Glomerular endothelial cell (primary cell): Measurements from ENCODE around the gene BTRC.

- RAMPAGE, long total RNA: no peak
Measured at GRCh38 chr10:101067349-101068319, 5.8 kb downstream of the KAZALD1 start.

DNA sequence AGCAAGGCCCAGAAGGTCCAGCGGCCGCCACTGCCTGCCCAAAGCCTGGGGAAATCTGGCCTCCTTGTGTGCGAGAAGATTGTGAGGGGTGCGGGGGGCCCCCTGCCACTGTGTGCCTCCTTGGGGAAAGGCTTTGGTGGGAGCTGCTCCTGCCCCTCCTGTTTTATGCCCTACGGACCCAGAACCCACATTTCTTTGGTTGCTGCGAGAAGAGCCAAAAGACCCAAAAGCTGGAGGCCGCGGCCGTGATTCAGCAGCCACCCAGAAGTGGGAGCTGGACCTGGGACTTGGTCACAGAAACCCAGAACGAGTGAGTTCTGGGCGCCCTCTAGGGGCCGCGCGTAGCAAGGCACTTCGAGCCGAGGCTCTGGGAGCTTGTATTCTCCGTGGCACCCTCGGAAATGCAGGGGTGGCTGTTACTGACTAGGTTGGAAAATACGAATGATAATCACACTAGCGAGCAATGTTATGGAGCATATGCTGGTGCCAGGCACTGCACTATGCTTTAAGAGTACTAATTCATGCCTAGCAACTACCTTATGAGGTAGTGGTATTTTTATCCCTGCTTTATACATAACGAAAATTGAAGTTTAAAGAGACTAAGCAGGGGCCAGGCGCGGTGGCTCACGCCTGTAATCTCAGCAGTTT is 11.1 kb downstream of the TLX1 start:
- RAMPAGE, long total RNA: no peak

DNA sequence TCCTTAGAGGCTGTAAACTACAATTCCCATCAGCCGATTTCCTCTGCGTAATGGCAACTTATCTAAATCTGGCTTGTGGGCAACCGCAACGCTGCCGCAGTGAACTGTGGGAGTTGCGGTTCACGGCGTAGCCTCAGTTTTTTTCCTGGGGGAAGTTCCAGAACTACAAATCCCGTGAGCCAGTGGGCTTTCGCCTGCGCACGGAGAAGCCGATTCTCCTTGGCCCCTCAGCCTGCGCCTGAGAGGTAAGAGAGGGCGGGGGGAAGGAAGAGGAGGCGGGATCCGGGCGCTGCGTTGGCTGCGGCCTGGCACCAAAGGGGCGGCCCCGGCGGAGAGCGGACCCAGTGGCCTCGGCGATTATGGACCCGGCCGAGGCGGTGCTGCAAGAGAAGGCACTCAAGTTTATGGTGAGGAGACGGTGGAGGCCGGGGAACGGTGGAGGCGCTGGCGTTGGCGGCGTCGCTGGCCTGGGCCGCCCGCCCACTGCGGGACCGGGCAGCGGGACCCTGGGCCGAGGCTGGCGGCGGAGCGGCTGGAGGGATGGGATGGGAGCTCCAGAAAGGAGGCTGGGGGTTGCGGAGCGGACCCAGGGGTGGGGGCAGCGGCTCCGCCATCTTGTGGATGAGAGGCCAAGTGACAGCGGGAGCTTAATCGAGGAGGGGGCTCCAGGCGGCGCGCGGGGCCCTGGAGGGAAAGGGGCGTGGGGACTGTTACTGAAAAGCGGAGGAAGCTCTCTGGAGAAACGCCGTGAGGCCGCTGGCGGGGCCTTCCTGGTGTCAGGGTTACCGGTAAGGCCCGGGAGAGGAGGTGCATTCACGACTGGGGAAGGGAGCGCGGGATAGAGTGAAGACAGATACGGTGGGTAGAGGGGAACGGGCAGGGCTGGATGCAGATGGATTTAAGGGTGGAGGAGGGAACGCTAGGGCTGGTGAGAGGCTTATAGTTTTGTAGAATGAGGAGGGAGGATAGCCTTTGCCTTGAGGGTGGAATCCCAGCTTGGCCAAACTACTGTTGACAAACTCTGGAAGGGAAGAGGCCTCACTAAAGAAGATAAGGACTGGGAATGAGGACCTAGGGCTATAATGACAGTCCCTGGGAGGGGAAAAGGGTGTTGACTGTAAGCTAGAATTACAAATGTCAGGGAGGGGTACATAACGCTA is at the start of gene BTRC:
Gene BTRC (plus strand): TSS at position 344 of the 1,160 bp plus-strand sequence.
- RAMPAGE, long total RNA: no peak

- RAMPAGE, long total RNA: no peak
Measured at GRCh38 chr10:101694146-101694710, 742 bp downstream of the FBXW4 start.

DNA sequence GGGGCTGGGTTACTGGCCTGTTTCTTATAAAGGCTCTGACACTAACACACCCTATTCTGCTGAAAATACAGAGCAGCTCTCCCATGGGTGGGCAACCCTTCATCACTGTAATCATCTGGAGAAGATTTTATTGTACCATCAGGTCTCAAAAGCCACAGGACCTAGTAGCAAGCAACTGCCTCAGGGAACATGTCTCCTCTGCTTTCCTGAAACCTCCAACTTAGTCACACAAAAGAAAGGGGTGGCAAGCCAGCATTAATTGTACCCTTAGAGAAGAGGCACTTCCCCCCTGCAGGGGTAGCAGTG is 81.7 kb downstream of the ARMH3 start:
- RAMPAGE, long total RNA: no peak

DNA sequence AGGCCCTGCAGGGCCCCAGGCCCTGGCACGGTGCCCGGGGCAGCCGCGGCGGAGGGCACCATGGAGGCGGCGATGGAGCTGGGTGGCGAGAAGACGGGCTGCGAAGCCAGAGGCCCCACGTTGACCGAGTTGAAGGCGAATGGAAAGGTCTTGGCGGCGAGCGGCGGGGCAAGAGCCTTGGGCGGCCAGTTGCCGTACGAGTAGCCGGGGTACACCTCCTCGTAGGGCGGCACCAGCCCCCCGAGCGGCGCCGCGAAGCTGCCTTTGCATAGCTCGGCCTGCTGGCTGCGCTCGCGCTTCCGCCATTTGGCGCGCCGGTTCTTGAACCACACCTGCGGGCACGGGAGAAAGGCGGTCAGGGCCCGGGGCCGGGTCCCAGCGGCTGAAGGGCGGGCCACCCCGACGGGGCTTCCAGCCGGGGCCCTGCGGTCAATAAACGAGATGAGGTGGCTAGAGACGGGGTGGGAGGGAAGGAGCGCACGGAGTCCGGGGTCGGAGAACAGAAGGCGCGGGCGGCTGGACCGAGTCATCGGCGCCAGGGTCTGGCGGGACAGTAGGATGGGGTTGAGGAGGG is 4.8 kb downstream of the ELOVL3 start:
- RAMPAGE, long total RNA: no peak

- RAMPAGE, long total RNA: no peak
Measured at GRCh38 chr10:102246135-102246465, 768 bp downstream of the GBF1 start.

DNA sequence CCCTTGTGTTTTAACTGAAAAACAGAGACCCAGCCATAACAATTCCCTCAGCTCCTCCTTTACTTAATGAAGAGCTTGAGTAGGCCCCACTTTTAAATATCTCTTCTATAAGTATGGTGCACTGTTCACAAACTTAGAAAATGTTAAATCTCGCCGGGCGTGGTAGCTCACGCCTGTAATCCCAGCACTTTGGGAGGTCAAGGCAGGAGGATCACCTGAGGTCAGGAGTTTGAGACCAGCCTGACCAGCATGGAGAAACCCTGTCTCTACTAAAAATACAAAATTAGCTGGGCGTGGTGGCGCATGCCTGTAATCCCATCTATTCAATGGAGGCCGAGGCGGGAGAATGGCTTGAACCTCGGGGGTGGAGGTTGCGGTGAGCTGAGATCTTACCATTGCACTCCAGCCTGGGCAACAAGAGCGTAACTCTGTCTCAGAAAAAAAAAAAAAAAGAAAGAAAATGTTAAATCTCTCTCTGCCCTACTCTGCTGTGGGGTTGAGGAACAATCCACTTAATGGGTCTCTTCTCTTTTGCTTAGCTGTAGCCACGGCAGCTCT is 66.6 kb downstream of the GBF1 start:
- RAMPAGE, long total RNA: no peak

DNA sequence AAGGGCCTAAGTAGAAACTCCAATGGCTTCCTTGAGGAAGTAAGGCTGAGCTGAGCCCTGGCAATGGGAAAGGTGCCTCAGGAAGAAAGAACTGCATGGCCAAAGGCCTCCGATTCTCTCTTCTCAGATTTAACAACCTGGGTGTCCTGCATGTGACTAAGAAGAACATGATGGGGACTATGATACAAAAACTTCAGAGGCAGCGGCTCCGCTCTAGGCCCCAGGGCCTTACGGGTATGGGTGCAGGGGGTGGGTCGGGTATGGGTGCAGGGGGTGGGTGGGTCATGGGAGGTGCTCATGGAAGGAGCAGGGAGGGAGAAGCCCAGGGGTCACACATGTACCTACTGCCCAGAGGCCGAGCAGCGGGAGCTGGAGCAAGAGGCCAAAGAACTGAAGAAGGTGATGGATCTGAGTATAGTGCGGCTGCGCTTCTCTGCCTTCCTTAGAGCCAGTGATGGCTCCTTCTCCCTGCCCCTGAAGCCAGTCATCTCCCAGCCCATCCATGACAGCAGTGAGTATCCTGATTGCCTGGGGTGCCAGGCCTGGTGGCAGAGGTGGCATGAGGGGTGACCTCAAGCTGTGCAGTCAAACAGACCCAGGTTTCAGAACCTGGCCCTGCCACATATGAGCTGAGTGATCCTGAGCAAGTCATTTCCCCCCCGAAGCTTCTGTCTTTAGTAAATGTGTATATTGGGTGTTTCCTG is 1.8 kb downstream of the NFKB2 start:
- RAMPAGE, long total RNA: no peak

GRCh38 chr10:102406824-102407266 is 11.3 kb downstream of the NFKB2 start:
- RAMPAGE, long total RNA: no peak

DNA sequence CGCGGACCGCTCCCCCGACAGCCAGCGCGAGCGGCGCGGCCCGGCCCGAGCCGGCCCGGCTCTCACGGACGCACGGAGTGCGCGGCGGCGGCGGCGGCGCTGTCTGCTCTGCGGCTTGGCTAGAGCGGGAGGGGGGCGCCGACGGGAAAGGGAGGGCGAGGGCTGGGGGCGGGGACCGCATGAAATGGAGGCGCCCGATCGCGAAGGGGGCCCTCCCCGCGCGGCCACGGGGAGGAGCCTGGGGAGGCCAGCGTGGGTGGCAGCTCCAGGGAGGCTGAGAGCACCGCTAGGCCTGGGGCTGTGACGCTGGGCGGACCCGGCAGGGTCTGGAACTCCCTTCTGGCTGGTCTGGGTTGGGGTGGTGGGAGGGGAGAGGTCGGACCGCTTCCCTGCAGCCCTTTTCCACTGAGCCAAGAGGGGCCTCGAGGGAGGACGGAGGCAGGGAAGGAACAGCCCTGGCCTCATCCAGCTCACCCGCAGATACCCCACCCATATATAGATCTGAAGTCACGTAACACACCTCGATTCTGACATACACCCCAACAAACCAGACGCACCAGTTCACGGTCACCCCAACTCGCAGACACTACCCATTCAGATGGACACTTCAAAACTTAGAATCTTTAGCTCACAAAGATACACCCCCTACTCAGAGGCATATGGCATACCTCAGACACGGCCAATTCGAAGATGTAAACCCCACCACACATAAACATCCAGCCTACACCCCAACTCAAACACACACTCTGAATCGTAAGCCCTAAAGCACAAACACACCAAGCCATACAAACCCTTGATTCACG is 9.2 kb downstream of the PSD start:
- RAMPAGE, long total RNA: no peak

- RAMPAGE, long total RNA: no peak
Measured at GRCh38 chr10:102455625-102456321, 4.4 kb upstream of the C10orf95 start.

DNA sequence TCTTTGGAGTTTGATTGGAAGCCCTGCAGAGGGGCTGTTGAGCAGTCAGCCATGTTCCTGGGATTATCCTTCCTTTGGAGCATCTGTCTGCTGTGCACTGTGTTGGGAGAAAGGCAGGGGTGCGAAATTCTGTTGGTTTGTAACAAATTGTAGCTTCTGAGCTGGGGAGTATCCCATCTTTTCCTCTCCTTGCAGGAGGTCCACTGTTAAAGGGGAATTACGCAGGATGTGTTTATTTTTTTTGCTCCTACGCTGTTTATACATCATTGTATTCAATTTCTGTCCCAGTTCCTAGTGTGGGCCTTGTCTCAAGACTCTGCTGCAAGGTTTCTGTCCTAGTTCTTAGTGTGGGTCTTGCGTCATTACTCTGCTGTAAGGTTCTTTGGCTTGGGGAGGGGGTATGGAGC is 64.2 kb upstream of the TRIM8 start:
- RAMPAGE, long total RNA: no peak

DNA sequence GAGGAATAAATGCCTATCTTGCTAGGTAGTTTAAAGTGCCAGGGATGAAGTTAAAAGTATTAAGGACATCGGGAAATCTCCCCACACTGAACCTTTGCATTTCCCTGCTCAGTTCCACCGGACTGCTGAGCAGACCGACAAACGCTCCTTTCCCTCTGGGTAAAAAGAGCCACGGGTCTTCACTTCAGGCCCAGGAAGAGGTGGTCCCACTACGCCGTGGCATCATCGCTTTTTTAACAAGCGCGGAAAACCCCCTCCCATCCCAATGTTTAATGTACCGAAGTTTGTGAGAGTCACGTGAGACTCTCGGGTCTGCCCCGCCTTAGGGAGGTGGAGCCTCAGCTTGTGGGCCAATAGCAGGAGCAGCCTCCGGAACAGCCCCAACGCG is 2.4 kb upstream of the TRIM8 start:
- RAMPAGE, long total RNA: no peak

DNA sequence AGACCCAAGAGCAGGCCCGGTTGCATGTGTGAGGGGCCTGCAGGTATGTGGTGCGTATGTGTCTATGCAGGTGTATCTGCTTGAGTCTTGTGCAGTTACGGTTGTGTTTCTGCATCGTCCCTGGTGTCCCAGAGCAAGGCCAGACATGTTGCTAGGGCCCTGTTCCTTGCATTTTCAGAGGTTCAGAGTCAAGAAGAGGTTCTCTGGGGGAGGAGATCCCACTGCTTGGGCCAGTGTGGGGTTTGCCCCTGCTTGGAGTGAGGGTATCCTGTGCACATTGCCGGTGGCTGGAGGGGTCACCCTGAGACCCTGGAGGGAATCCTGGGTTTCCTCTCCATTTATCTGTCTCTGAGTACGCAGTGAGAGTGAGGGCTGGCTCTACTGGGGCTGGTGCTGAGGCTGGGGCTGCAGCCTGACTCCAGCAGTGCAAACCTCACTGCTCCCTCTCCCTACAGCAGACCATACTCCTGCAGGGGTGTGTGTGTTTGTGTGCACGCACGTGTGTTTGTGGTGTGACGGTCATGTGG is 4.1 kb downstream of the TRIM8 start:
- RAMPAGE, long total RNA: no peak

DNA sequence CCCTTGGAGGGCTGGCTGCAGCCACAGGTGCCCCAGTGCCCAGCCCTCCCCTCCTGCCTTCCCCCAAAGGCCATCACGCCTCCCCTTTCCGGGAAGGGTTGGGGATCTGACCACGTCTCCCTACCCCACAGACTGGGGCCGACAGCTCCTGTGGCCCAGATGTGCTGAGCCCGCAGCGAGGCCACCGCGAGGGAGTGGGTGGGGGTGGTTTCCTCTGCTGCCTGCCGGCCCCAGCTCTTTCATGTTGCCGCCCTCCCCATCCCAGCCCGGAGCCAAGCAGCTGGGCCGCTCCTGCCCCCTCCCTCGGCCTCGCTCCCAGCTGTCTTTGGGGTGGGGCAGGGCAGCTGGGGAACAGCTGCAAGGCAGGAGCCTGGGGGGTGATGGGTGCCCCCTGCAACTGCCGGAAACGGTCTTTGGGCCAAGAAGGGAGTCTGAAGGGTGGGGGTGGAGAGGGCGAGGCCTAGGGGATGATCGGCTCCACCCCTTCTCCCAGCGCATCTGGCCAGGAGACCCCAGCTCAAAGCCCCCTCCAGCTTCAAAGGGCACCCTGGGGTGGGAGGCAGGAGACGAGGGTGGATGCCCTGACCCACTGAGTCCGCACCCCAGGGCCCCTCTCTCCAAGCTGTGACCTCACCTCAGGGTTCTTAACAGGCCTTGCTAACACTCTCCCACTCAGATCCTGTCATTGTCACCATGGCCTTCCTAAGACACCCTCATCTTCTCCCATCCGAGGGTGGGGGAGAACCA is 17.0 kb downstream of the TRIM8 start:
- RAMPAGE, long total RNA: no peak

DNA sequence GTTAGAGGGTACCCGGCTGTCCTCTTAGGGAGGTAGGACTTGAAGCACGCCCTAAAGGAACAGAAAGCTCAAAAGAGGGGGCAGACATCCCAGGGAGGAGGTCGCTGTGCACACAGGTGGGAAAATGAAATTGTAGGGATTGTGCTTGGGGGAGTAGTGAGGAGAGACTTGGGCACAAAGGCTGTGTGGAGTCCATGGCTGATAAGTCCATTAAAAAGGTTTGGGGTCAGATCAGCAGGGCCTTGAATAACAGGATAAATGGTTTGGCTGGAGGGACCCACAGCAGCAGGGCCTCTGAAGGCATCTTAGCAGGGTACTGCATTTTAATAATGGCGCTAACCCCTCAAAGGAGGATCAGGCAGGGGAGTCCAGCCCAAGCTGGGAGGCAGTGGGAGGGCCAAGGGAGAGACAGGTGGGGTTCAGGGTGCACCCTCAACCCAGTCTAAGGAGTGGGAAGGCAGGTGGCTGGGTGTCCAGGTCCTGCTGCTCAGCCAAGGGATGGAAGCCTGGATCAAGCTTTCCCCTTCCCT is 23.8 kb downstream of the TRIM8 start:
- RAMPAGE, long total RNA: no peak

DNA sequence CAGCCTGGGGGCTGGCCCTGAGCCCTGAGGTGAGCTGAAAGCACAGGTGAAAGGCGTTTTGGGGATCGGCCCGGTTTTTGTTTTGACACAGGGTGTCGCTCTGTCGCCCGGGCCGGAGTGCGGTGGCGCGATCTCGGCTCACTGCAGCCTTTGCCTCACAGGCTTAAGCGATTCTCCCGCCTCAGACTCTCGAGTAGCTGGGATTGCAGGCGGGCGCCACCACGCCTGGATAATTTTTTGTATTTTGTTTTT is 457 bp downstream of the SFXN2 start:
- RAMPAGE, long total RNA: no peak

GRCh38 chr10:102800731-102801343 is 36.4 kb downstream of the CYP17A1 start:
- RAMPAGE, long total RNA: no peak

- RAMPAGE, long total RNA: no peak
Measured at GRCh38 chr10:102813994-102814878, 23.0 kb downstream of the CYP17A1 start.